H9 (cell line): ENCODE measurements around the gene MZT2B.

DNA sequence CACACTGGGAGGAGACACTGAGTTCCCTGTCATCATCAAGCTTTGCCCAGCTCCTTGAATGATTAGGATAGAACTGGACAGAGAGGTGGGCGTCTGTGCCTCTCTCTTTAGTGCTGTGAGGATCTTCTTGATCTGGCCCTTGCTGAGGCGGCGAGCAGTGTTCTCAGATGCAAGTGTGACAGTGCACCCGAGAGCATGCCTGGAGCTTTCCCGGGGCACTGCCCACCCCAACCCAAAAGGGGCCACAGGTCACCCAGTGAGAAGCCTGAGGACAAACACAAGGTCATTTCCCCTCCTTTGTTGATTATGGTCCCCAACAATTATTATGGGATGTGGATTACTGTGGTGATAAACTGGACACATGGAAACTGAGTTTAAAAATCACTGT is 372.4 kb upstream of the RAB6C start:
- PRO-cap: no peak

DNA sequence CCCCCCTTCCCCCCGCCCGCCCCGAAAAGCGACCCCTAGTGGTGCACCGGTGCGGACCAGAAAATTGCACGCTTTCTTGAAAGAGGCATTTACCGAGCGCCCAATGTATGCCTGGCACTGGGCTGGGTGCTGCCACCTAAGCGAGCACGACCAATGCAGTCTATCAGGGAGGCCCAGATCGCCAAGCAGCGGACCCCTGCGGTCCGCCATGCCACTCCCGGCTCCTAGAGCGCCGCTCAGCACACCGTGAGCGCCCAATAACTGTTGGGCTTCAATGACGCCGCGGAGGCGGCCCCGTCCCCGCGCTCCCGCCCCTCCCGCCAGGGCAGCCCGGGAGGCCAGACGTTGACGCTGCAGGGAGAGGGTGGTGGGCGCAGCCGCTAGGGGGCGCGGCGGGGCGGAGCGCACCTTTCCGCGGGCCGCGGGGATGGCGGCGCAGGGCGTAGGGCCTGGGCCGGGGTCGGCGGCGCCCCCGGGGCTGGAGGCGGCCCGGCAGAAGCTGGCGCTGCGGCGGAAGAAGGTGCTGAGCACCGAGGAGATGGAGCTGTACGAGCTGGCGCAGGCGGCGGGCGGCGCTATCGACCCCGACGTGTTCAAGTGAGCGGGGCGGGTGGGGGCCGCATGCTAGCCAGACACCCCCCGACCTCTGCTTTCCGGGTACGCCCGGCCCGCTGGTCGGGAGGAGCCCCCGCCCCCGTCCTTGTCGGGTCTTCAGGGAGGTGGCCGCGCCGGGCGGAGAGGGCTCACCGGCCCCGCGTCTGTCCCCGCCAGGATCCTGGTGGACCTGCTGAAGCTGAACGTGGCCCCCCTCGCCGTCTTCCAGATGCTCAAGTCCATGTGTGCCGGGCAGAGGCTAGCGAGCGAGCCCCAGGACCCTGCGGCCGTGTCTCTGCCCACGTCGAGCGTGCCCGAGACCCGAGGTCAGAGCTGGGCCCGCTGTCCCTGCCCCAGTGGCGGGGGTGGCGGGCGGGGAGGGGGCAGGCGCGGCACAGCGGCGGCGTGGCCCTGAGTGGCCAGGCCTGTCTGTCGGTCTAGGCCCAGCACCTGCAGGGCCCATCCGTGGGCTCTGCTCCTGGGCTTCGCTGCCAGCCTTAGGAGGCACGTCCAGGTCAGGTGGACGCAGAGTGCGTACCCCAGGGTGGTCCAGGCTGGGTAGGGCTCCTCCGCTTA is at the start of gene MZT2B:
Gene MZT2B, plus strand, starts transcription at position 407 of the 1,170 bp plus-strand sequence.
- PRO-cap: bidirectional peak, plus-strand start at position 410 of the sequence, minus-strand start at position 231 of the sequence; bidirectional peak, plus-strand start at position 703 of the sequence, minus-strand start at position 648 of the sequence

GRCh38 chr2:130189994-130191058 is 7.9 kb downstream of the TUBA3E start:
- PRO-cap: no peak

- PRO-cap: no peak
These were observed 30.7 kb upstream of the TUBA3E start for GRCh38 chr2:130228771-130229527.

GRCh38 chr2:130356345-130356921 is 577 bp downstream of the PTPN18 start:
- PRO-cap: no peak

GRCh38 chr2:130387762-130388130 is 31.9 kb downstream of the PTPN18 start:
- PRO-cap: no peak

GRCh38 chr2:130392020-130392445 is 36.2 kb downstream of the PTPN18 start:
- PRO-cap: no peak

GRCh38 chr2:130819459-130820203 is 17.1 kb upstream of the ARHGEF4 start:
- PRO-cap: bidirectional peak, plus-strand start at chr2:130820119, minus-strand start at chr2:130819920

GRCh38 chr2:130991848-130992206 is 101.4 kb downstream of the FAM168B start:
- PRO-cap: unidirectional peak, minus-strand start at chr2:130992119

- PRO-cap: no peak
These were observed 42.2 kb downstream of the FAM168B start for GRCh38 chr2:131051142-131051456.

GRCh38 chr2:131402564-131403197 is 38.7 kb upstream of the RAB6D start:
- PRO-cap: no peak

DNA sequence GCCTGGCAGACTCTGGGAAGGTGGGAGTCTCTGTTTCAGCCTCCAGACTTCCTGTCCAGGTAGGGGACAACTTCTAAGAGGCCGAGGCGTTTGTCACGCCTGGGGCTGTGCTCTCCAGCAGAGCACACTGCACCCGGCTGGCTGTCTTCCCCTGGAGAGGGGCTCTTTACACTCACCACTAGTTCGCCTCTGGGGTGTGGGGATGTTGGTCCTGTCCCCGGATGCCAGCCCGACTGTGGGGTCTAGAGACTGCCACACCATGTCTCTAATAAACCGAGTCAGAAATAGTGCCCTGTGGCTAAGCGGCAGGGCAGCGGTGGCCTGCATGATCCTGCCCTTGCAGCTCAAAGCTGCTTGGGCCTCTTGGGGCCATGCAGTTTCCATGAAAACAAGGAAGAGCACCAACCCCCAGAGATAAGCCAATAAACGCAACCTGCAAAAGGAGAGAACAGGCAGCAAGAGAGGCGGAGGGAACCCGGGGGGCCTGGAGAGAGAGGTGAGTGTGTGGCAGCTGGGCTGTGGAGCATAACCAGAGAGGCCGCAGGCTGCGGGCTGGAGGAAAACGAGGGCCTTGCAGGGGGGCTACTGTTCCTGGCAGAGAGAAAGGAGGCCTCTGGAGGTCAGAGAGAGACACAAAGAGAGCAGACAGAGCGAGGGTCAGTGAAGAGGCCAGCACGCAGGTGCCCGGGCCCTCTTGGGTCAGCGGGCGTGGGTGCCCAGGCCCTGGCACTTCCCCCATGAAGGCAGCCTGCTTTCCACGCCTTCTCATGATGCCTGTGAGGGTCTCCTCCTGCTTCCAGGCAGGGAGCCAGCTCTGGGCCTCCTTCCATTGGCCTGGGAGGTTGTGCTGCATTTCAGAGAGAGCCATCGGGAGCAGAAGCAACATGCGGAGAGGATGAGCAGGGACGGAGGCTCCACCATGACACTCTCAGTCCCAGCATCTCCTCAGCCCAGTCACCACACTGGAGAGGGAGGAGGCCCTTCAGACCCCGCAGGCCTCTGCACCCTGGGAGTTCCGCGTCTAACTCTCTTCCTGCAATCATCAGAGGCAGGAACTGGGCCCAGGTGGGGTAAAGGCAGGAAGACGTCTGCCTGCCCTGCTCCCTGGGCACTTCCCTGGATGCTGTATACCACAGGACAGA is 1.5 kb downstream of the MZT2A start:
- PRO-cap: no peak

DNA sequence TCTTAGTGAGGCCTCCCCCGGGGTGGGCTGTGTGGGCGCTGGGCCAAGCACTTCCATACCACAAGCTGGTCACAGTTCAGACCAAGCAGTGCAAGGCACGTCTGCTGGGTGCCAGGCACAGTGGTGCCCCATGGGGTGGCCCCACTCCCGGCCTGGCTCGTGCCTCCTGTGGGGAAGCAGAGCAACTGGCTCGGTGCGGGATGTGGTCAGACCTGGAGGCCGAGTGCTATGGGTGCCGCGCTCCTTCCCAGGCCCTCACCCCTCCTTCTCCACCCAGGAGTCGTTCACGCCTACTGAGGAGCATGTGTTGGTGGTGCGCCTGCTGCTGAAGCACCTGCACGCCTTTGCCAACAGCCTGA is 12.4 kb upstream of the CCDC74A start:
- PRO-cap: no peak

DNA sequence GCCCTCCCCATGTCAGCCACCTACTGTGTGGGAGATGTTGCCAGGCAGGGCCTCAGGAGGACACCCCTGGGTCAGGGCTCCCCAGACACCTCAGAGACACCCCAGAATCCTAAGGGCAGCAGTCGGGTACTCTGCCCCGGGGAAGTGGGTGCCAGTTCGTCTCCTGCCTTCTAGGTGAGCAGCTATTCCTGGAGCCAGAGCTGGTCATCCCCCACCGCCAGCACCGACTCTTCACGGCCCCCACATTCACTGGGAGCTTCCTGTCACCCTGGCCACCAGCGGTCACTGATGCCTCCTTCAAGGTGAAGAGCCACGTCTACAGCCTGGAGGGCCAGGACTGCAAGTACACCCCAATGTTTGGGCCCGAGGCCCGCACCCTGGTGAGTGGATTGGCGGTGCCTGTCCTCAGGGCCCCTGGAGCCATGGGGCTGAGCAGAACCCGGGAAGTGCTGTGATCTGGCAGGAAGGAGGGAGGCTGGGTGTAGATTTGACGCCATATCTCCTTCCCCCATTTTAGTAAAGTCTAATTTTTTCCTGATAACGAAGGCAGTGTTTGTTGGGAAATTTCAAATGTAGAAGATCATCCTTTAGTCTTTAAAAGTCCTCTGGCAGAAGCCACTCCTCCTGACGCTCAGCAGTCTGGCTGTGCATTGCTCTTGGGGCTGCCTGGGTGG is 9.2 kb upstream of the CCDC74A start:
- PRO-cap: no peak

GRCh38 chr2:131521477-131522546 is 5.9 kb upstream of the CCDC74A start:
- PRO-cap: no peak

DNA sequence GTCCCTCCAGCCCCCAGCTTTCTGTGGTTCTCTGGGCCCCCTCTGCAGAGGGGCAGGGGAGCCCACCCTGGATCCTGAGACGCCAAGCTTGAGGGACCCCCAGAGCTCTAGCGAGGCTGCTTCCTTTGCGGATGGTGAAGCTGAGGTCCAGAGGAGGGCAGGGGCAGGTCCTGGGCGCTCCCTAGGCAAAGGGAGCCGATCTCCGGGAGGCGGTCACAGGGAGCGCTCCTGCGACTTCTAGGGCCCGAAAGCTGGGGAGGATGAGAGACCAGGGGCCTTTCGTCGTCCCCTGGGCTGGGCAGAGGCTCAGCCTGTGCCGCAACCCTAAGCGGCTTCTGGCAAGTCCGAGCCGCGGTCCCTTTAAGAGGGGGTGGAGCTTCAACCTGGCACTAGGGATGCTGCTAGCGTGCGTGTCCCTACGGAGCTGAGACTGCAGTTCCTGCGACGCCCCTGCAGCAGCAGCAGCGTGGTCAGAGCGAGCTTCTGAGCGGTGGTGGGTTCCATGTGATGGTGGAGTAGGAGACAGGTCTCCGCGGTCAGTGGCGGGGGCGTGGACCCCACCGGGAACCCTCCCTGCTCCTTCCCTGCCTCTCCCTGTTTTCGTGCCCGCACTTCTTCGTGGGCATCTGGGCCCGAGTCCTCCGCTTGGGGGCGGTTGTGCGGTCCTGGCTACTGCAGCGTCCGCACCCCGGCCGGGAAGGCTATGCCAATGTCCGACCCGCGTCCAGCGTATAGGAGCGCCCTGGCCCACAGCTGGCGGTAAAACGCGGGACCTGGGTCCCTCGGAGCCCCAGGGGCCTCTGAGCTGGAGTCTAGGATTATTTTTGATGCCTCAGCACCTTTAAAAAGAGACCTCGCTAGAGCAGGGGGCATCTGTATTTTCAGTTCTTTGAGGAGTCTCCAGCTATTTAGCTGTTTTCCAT is 154.6 kb downstream of the CCDC74A start:
- PRO-cap: bidirectional peak, plus-strand start at position 437 of the sequence, minus-strand start at position 239 of the sequence

DNA sequence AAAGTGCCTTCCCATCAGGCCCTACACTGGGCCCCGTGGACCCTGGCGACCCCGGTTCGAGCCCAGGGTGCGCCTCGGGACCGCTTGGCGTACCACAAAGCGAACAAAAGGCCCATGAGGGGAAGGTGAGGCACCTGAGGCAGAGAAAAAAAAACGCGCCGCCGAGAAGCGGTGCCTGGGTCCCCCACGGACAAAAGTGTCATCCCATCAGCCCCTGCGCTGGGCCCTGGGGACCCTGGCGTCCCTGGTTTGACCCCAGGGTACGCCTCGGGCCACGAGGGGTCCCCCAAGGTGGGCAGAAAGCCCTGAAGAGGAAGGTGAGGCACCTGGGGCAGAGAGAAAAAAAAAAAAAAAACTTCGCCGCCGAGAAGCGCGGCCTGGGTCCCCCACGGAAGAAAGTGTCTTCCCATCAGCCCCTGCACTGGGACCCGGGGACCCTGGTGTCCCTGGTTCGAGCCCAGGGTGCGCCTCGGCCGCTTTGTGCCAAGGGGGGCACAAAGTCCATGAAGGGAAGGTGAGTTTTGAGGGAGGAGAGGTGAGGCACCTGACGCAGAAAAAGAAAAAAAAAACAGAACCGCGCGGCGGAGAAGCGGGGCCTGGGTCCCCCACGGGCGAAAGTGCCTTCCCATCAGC is 226.8 kb downstream of the CCDC74A start:
- PRO-cap: no peak

- PRO-cap: unidirectional peak, plus-strand start at chr2:133266636
These were observed 301.5 kb downstream of the NCKAP5 start for GRCh38 chr2:133266561-133267446.

- PRO-cap: bidirectional peak, plus-strand start at chr2:134119958, minus-strand start at chr2:134119782; unidirectional peak, plus-strand start at chr2:134120231; bidirectional peak, plus-strand start at chr2:134120615, minus-strand start at chr2:134120488
These were observed 134.0 kb upstream of the MGAT5 start for GRCh38 chr2:134119392-134120702.

DNA sequence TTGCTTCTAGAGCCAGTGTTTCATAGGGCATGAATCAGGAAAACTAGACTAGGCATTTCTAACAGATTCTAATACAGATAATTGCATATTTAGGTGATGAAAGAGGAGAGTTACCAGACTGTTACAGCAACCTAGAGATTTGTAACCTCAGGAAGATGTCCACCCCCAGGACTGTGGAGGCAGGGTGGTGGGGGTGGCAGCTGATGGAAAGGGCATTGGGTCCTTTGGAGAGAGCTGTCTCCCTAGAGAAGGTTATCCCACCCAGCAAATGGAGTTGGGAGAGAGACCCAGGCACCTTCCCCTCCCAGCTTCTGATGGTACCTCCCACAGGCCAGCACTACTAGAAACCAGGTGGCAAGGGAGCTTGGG is 75.7 kb upstream of the MGAT5 start:
- PRO-cap: no peak